ENCODE measurements around the genes OR51S1, OR52A5, TRIM34, DCHS1 and OR10A4.

GRCh38 chr11:4849119-4849410 is at the start of gene OR51S1:
Gene OR51S1, minus strand, starts transcription at chr11:4849208.
- PRO-cap, result no peak
- RAMPAGE, long total RNA, 4 experiments, result no peak in any of the 4 experiments

DNA sequence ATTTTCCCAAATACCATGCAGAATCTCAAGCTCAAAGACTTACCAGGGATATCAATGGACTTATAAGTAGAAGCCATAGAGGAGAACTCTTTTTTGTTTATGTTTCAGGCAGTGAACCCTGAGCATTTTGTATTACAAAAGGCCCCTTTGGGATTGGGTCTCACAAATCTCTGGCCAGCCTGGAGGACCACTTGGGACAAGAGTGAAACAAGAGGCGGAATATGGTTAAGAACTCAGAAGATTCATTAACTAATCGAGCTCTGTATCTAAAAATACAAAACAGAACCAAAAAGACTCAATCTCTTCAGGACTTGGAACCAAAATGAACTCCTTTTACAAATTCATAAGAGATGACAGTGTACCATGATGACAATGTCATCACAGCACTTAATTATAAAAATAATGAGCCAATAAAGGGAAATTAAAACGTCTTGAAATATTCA is at the start of gene OR52A5:
OR52A5 (minus strand) TSS at position 89 of the 443 bp plus-strand sequence.
- PRO-cap, result no peak
- RAMPAGE, long total RNA, 4 experiments, result no peak in any of the 4 experiments

DNA sequence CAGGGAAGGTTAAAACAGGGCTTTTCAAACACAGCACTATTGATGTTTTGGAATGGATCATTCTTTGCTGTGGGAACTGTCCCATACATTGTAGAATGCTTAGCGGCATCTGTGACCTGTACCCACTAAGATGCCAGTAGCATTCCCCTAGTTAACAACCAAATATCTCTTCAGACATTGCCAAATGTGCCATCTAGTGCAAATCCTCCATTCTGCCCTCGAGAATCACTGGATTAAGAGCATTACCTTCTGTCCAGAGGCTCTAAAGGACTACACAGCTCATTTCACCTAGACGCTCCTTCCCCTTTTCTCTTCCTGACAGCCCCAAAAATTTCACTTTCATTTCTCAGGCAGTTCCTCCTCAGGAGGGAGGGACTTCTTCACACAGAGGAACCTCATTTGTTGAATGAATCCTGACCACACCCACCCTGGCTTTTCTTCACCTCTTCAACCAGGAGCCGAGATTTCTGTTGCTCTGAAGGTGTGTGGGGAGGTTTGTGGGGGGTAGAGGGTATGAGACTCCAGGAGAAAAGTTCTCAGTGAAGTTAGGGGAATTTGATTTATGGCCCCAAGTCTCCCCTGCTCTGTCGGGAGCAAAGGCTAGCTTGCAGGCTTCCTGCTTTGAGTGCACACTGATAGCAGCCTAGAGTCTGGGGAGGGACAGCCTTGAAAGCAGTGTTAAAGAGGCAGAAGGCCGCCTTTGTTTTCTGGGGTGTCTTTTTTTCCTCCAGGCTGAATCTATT is at the start of gene TRIM34:
TRIM34 (plus strand) TSS at position 422 of the 743 bp plus-strand sequence.
- PRO-cap, result bidirectional peak, plus-strand start at position 632 of the sequence, minus-strand start at position 317 of the sequence
- RAMPAGE, long total RNA, 4 experiments, result start-site peak on the plus strand in 4 of 4 experiments, centred at positions 424 to 438 of the sequence, 32 to 111 reads per replicate; start-site peak on the minus strand in 1 of 4 experiments, centred at position 316 of the sequence, 5 reads per replicate

- PRO-cap, result unidirectional peak, plus-strand start at chr11:5691013; unidirectional peak, minus-strand start at chr11:5691072
- RAMPAGE, long total RNA, 4 experiments, result no peak in any of the 4 experiments
Observed at GRCh38 chr11:5690662-5691451, 1.3 kb downstream of the TRIM22 start.

- PRO-cap, result no peak
- RAMPAGE, long total RNA, 4 experiments, result no peak in any of the 4 experiments
Observed at GRCh38 chr11:5815636-5816064, 6.9 kb downstream of the OR52N2 start.

- PRO-cap, result no peak
- RAMPAGE, long total RNA, 4 experiments, result no peak in any of the 4 experiments
Observed at GRCh38 chr11:5938471-5938943, 3.5 kb upstream of the OR56A3 start.

GRCh38 chr11:6202884-6204002 is 2.1 kb upstream of the C11orf42 start:
- PRO-cap, result no peak
- RAMPAGE, long total RNA, 4 experiments, result no peak in any of the 4 experiments

GRCh38 chr11:6217360-6218249 is 12.2 kb downstream of the C11orf42 start:
- PRO-cap, result no peak
- RAMPAGE, long total RNA, 4 experiments, result no peak in any of the 4 experiments

DNA sequence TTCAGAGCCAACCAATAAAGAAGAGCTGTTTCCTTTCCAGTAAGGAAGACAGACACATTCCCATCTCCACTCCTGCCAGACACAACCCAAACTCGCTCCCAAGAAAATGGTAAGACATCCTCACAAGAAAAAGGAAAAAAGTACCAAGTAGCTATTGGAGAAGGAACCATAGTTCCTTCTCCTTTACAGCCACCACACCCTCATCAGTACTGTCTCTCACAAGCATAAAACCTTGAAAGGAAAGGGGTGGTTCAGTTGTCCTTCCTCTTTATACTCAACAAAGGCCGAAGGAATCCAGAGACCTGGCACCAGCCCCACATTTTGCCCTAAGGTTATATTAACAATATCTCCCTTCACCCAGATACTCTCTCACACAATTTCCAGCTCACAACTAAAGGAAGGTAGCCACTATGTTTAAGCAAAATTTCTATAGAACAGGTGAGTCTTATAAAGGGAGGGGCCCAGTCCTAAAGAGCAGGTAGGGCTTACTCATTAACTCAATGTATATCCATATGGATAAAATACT is 8.6 kb downstream of the FHIP1B start:
- PRO-cap, result no peak
- RAMPAGE, long total RNA, 4 experiments, result no peak in any of the 4 experiments

- PRO-cap, result no peak
- RAMPAGE, long total RNA, 4 experiments, result no peak in any of the 4 experiments
Observed at GRCh38 chr11:6273038-6273619, 13.5 kb downstream of the CCKBR start.

DNA sequence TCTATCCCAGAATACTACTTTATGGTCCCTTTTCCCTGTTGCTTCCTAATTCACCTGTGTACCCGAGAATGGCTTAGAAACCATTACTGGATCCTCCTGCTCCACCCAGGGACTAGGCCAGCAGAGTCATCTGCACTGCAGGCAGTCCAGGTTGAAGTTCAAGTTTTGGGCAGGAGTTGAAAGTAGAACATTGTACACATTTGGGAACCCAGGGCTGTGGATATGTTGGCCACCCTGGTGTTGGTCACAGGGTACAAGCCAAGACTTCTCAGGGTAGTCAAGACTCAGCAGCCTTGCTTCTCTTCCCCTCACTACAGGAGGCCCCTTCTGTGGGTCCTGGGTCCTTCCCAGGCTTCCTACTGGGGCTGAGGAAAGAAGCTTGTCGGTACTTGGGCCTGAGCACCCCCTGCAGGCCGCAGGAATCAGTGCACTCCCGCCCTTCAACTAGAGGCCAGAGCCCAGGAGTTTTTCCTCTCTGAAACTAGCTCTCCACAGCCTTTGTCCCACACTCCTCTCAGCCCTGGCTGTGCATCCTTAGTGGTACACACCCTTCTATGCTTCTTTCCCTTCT is 2.5 kb upstream of the HPX start:
- PRO-cap, result no peak
- RAMPAGE, long total RNA, 4 experiments, result no peak in any of the 4 experiments

DNA sequence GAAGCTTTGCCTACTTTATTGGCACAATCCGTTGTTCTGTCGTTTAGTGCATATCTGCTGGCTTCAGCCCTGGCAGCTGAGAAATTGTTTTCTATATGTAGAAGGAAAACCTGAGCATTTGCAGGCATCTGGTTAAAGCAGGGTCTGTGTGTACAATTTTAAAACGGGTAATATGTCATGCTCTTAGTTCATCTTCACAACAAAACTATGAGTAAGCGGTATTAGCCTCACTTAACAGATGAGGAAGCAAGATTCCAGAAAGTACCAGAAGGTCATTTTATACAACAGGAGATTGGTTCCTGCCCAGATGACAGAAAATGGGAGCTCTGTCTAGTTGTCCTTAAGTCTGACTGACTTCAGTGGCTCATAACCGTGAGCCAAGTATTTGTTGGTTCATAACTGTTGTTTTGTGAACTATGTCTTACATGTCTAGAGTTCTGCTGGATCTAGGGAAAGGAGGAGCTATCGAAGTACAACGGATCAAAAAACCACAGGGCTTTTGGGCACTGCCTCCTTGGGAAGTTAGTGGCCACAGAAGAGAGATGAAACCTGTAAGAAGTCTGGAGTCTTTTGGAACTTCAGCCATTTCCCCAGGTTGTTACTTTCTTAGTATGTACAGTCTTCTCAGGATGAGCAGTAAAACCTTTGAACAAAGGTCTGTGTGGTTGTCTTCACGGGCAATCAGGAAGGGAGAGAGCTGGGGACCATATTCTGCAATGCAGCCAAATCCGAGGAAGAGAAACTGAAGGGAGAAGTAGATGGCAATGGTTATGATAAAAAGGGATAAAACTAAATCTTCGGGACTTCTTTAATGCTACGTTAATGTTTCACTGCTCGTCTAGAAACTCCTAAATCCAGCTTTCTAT is 1.3 kb downstream of the TIMM10B start:
- PRO-cap, result no peak
- RAMPAGE, long total RNA, 4 experiments, result no peak in any of the 4 experiments

DNA sequence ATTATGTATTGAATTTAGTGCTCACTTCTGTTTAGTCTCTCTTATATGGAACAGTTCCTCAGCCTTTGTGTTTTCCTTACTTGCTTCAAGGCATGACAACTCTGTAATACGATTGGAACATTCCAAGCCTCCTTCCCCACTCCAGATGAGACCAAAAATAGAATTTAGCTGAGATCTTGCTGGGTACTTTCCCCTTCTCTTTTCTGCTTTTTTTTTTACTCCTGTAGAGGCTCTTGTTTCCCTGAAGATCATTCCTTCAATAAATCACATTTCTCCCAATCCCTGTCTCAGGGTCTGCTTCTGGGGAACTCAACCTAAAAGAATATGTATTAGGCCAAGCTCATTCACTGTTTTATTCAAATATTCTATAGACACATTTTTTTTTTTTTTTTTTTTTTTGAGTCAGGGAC is 18.3 kb downstream of the DNHD1 start:
- PRO-cap, result bidirectional peak, plus-strand start at position 160 of the sequence, minus-strand start at position 108 of the sequence
- RAMPAGE, long total RNA, 4 experiments, result no peak in any of the 4 experiments

GRCh38 chr11:6570646-6571237 is 32.7 kb downstream of the RRP8 start:
- PRO-cap, result no peak
- RAMPAGE, long total RNA, 4 experiments, result no peak in any of the 4 experiments

GRCh38 chr11:6608785-6609298 is 3.2 kb downstream of the TAF10 start:
- PRO-cap, result bidirectional peak, plus-strand start at chr11:6609017, minus-strand start at chr11:6608846
- RAMPAGE, long total RNA, 4 experiments, result no peak in any of the 4 experiments

- PRO-cap, result unidirectional peak, plus-strand start at chr11:6618240; unidirectional peak, plus-strand start at chr11:6618419
- RAMPAGE, long total RNA, 4 experiments, result no peak in any of the 4 experiments
Observed at GRCh38 chr11:6618068-6618489, 1.1 kb downstream of the TPP1 start.

- PRO-cap, result no peak
- RAMPAGE, long total RNA, 4 experiments, result no peak in any of the 4 experiments
Observed at GRCh38 chr11:6618490-6619318, 518 bp downstream of the TPP1 start.

DNA sequence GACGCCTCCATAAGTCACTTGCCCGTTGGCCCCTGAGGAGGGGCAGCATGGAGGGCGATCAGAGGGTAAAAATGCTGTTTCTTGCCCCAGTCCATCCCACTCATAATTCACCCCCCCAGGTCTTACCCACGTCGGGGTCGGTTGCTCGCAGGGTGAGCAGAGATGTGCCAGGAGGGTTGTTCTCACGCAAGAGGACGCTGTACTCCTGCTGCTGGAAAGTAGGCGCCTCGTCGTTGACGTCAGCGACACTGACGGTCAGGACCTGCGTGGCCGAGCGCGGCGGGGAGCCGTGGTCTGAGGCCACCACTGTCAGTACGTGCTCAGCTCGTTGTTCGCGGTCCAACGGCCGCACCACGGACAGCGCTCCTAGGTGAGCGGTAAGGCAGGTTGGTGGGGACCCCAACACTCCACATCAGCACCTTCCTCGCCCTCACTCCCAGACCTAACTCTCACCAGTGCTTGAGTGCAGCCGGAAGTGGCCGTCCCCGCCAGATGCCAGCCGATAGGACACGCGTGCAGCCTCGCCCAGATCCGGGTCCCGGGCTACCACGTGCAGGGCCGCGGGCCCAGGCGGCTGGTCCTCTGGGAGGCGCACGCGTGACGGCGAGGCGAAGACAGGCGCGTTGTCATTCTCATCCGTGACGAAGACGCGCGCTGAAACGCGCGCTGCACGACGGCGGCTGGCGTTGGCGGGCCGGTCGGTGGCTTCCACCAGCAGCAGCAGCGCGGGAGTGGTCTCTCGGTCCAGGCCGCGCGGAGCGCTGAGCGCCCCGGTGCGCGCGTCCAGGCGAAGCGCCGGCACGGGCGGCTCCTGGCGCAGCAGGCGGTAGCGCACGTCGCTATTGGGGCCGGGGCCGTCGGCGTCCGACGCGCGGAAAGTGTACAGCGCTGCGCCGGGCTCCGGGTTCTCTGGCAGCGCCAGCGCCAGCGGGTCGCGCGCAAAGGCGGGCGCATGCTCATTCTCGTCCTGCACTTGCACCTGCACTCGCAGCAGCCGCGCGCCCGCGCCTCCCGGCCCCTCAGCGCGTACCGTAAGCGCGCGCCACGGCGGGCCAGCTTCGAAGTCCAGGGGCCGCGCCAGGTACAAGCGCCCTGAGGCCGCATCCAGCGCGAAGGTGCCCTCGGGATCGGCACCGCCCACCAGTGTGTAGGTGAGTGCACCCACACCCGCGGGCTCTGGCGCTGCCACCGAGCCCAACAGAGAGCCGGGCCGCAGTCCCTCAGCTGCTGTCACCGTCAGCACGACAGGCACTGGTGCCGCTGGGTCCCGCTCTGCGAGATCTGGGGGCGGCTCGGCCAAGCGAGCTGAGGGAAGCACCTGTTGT is 10.8 kb upstream of the TPP1 start:
- PRO-cap, result no peak
- RAMPAGE, long total RNA, 4 experiments, result no peak in any of the 4 experiments

DNA sequence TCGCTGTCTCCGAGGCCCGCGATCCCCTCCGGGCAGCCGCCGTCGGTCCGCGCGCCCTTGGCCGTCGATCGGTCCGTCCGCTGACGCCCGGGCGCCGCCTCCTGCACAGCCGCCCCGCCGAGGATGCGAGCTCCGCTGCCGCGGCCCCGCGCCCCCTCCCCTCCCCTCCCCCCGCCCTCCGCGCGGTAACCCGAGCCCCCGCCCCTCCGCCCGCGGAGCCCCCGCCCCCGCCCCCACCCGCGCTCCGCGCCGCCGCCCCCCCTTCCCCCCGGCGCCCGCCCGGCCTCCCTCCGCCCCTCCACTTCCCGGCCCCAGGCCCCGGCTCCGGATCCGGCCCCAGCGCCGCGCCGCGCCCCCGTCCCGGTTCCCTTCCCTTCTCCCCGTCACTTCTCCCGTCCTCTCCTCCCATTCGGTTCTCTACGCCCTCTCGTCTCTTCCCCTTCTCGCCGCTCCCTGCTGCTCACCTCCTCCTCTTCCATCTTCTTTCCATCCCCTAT is at the start of gene DCHS1:
DCHS1 (minus strand) TSS at position 137 of the 497 bp plus-strand sequence.
- PRO-cap, result bidirectional peak, plus-strand start at position 386 of the sequence, minus-strand start at position 125 of the sequence
- RAMPAGE, long total RNA, 4 experiments, result no peak in any of the 4 experiments

DNA sequence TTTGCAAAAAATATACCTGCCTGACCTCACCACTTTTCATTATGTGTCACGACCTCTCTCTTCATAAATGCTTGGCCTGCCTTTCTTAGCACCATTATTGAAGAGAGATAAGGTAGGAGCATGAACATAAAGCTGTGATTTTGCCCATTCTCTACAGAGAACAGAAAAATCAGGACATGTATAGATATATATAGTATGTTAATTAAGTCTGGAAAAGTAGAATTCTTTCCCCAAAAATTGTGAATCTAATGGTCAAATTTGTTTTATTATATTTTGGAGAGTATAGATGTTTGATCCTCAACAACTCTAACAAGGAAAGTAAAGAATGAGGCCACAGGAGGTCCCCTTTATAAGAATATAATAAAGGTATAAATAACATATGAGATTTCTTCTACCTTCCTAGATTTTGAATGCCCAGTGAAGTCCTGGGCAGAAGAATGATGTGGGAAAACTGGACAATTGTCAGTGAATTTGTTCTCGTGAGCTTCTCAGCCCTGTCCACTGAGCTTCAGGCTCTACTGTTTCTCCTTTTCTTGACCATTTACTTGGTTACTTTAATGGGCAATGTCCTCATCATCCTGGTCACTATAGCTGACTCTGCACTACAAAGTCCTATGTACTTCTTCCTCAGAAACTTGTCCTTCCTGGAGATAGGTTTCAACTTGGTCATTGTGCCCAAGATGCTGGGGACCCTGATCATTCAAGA is at the start of gene OR10A4:
OR10A4 (plus strand) TSS at position 415 of the 706 bp plus-strand sequence.
- PRO-cap, result no peak
- RAMPAGE, long total RNA, 4 experiments, result no peak in any of the 4 experiments

Data from gastroesophageal sphincter (tissue), 4 donors.